ENCODE measurements around a stretch of chr10.

DNA sequence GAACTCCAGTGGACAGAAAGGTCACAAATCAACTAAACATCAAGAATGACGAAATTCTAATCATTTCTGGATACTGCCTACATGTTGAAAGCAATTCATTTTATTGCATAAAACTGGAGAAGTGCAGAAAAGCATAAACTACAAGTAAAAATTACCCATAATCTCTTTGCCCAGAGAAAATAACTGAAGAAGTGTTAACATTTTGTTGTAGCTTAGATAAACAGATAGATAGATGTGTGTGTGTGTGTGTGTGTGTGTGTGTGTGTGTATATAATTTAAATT lies 17.2 kb upstream of the TECTB start:
- RAMPAGE, long total RNA, result no peak
- RRBS, 2 experiments, result no CpG with 5 or more reads among the region's 1 CpG
CAGE:
- cytosol, long polyA minus RNA, result no peak
- cytosol, long polyA plus RNA, result no peak
- long polyA plus RNA, result no peak
- nucleolus, long total RNA, result no peak
- nucleus, long polyA plus RNA, result no peak
- nucleus, long total RNA, result no peak

DNA sequence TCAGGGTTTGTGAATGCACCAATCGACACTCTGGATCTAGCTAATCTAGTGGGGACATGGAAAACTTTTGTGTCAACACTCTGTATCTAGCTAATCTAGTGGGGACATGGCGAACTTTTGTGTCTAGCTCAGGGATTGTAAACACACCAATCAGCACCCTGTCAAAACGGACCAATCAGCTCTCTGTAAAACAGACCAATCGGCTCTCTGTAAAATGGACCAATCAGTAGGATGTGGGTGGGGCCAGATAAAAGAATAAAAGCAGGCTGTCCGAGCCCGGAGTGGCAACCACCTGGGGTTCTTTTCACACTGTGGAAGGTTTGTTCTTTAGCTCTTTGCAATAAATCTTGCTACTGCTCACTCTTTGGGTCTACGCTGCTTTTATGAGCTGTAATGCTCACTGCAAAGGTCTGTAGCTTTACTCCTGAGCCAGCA lies 1.8 kb upstream of the ACSL5 start:
- RAMPAGE, long total RNA, result no peak
- RRBS, 2 experiments, result no CpG with 5 or more reads among the region's 7 CpGs
CAGE:
- cytosol, long polyA minus RNA, result no peak
- cytosol, long polyA plus RNA, result no peak
- long polyA plus RNA, result no peak
- nucleolus, long total RNA, result no peak
- nucleus, long polyA plus RNA, result no peak
- nucleus, long total RNA, result no peak

DNA sequence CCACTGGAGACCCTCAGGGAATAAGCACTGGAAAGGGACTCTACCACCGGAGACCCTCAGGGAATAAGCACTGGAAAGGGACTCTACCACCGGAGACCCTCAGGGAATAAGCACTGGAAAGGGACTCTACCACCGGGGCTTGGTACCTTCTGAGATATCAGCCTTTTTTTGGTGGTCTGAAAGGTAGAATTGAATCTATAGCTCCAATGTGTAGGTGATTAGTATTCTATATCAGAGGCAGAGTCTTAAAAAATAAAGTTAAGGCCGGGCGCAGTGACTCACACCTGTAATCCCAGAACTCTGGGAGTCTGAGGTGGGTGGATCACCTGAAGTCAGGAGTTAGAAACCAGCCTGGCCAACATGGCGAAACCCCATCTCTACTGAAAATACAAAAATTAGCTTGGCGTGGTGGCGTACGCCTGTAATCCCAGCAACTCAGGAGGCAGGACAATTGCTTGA lies 3.1 kb downstream of the ACSL5 start:
- RAMPAGE, long total RNA, result no peak
- RRBS, 2 experiments, result 0% methylated on average over 2 of the region's 9 CpGs; no CpG with 5 or more reads in 1 of the 2 experiments
CAGE:
- cytosol, long polyA minus RNA, result no peak
- cytosol, long polyA plus RNA, result no peak
- long polyA plus RNA, result no peak
- nucleolus, long total RNA, result no peak
- nucleus, long polyA plus RNA, result no peak
- nucleus, long total RNA, result no peak

- RAMPAGE, long total RNA, result no peak
- RRBS, 2 experiments, result no CpG with 5 or more reads among the region's 10 CpGs
CAGE:
- cytosol, long polyA minus RNA, result no peak
- cytosol, long polyA plus RNA, result no peak
- long polyA plus RNA, result no peak
- nucleolus, long total RNA, result no peak
- nucleus, long polyA plus RNA, result no peak
- nucleus, long total RNA, result no peak
Measured at GRCh38 chr10:112413112-112413518, 33.6 kb downstream of the ZDHHC6 start.

DNA sequence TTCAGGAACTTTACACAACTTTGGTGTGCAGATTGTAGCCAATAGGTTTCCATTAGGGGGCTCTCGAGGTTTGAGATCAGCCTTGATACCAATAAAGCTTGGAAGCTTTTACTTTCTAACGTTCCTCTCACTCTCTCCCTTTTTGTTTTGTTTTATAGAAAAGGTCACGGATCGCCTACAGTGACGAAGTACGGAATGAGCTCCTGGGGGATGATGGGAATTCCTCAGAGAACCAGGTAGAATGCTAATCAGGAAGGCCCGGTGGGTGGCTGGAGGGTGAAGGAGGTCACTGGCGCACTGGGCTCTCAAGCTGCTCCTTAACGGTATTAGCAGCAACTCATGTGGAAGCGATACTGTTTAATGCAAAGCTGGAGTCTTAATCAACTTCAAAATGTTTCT lies 79.9 kb downstream of the VTI1A start:
- RAMPAGE, long total RNA, result no peak
- RRBS, 2 experiments, result no CpG with 5 or more reads among the region's 10 CpGs
CAGE:
- cytosol, long polyA minus RNA, result no peak
- cytosol, long polyA plus RNA, result no peak
- long polyA plus RNA, result no peak
- nucleolus, long total RNA, result no peak
- nucleus, long polyA plus RNA, result no peak
- nucleus, long total RNA, result no peak

- RAMPAGE, long total RNA, result no peak
- RRBS, 2 experiments, result no CpG with 5 or more reads among the region's 15 CpGs
CAGE:
- cytosol, long polyA minus RNA, result no peak
- cytosol, long polyA plus RNA, result no peak
- long polyA plus RNA, result no peak
- nucleolus, long total RNA, result no peak
- nucleus, long polyA plus RNA, result no peak
- nucleus, long total RNA, result no peak
Measured at GRCh38 chr10:112775759-112776634, 174.1 kb upstream of the TCF7L2 start.

- RAMPAGE, long total RNA, result no peak
- RRBS, 2 experiments, result no CpG with 5 or more reads among the region's 13 CpGs
CAGE:
- cytosol, long polyA minus RNA, result no peak
- cytosol, long polyA plus RNA, result no peak
- long polyA plus RNA, result no peak
- nucleolus, long total RNA, result no peak
- nucleus, long polyA plus RNA, result no peak
- nucleus, long total RNA, result no peak
Measured at GRCh38 chr10:112821532-112822279, 128.3 kb upstream of the TCF7L2 start.

- RAMPAGE, long total RNA, result no peak
- RRBS, 2 experiments, result no CpG with 5 or more reads among the region's 6 CpGs
CAGE:
- cytosol, long polyA minus RNA, result no peak
- cytosol, long polyA plus RNA, result no peak
- long polyA plus RNA, result no peak
- nucleolus, long total RNA, result no peak
- nucleus, long polyA plus RNA, result no peak
- nucleus, long total RNA, result no peak
Measured at GRCh38 chr10:112880883-112881563, 69.0 kb upstream of the TCF7L2 start.

DNA sequence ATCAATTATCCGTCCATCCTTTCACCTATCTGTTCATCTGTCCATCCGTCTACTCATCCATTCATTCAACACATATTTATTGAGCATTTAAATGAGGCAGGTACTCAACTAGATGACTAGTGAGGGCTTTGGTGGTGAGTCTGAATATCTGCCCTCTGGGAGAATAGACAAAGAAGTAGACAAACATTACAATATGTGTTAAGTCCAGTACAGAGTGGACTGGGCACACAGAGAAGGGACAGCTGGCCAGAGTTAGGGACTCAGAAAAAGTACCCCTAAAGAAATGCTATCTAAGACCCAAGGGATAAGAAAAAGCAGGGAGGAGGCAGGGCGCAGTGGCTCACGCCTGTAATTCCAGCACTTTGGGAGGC lies 35.5 kb upstream of the TCF7L2 start:
- RAMPAGE, long total RNA, result no peak
- RRBS, 2 experiments, result no CpG with 5 or more reads among the region's 4 CpGs
CAGE:
- cytosol, long polyA minus RNA, result no peak
- cytosol, long polyA plus RNA, result no peak
- long polyA plus RNA, result no peak
- nucleolus, long total RNA, result no peak
- nucleus, long polyA plus RNA, result no peak
- nucleus, long total RNA, result no peak

- RAMPAGE, long total RNA, result no peak
- RRBS, 2 experiments, result no CpG with 5 or more reads among the region's 4 CpGs
CAGE:
- cytosol, long polyA minus RNA, result no peak
- cytosol, long polyA plus RNA, result no peak
- long polyA plus RNA, result no peak
- nucleolus, long total RNA, result no peak
- nucleus, long polyA plus RNA, result no peak
- nucleus, long total RNA, result no peak
Measured at GRCh38 chr10:112916069-112916509, 34.0 kb upstream of the TCF7L2 start.

- RAMPAGE, long total RNA, result no peak
- RRBS, 2 experiments, result no CpG with 5 or more reads among the region's 7 CpGs
CAGE:
- cytosol, long polyA minus RNA, result no peak
- cytosol, long polyA plus RNA, result no peak
- long polyA plus RNA, result no peak
- nucleolus, long total RNA, result no peak
- nucleus, long polyA plus RNA, result no peak
- nucleus, long total RNA, result no peak
Measured at GRCh38 chr10:112976754-112977569, 26.9 kb downstream of the TCF7L2 start.

DNA sequence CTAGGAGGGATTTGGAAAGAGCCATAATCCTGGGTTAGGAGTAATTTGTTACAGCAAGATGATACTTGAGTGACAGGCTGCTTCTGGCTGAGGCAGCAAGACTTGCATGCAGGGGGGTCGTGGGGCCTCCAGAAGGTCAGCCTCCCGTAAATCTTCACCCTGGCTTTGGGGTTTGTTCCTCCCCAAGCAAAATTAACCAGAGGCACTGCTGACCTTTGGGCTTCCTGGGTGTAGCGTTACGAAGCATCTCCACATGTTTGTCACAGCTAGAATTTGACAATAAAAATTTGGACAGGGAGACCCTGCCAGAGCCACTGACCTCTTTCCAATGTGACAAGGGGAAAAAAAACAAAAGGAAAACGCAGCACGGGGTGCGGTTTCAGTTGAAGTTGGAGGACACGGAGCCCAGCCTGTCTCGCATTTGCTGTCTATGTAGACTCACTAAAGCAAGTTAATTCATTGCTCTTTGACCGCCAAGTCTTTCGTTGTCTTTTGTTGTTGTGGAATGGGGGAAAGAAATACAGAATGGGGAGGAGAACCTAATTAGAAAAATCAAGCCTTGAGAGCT lies 78.2 kb downstream of the TCF7L2 start:
- RAMPAGE, long total RNA, result no peak
- RRBS, 2 experiments, result no CpG with 5 or more reads among the region's 11 CpGs
CAGE:
- cytosol, long polyA minus RNA, result no peak
- cytosol, long polyA plus RNA, result no peak
- long polyA plus RNA, result no peak
- nucleolus, long total RNA, result no peak
- nucleus, long polyA plus RNA, result no peak
- nucleus, long total RNA, result no peak

GRCh38 chr10:113057677-113059135 lies 108.2 kb downstream of the TCF7L2 start:
- RAMPAGE, long total RNA, result no peak
- RRBS, 2 experiments, result 13 to 68% methylated on average over 2 to 3 of the region's 22 CpGs
CAGE:
- cytosol, long polyA minus RNA, result no peak
- cytosol, long polyA plus RNA, result no peak
- long polyA plus RNA, result no peak
- nucleolus, long total RNA, result no peak
- nucleus, long polyA plus RNA, result no peak
- nucleus, long total RNA, result no peak

GRCh38 chr10:113059136-113059971 lies 109.3 kb downstream of the TCF7L2 start:
- RAMPAGE, long total RNA, result no peak
- RRBS, 2 experiments, result no CpG with 5 or more reads among the region's 13 CpGs
CAGE:
- cytosol, long polyA minus RNA, result no peak
- cytosol, long polyA plus RNA, result no peak
- long polyA plus RNA, result no peak
- nucleolus, long total RNA, result no peak
- nucleus, long polyA plus RNA, result no peak
- nucleus, long total RNA, result no peak

GRCh38 chr10:113073400-113074269 lies 123.6 kb downstream of the TCF7L2 start:
- RAMPAGE, long total RNA, result no peak
- RRBS, 2 experiments, result 31 to 41% methylated on average over 1 of the region's 26 CpGs
CAGE:
- cytosol, long polyA minus RNA, result no peak
- cytosol, long polyA plus RNA, result no peak
- long polyA plus RNA, result no peak
- nucleolus, long total RNA, result no peak
- nucleus, long polyA plus RNA, result no peak
- nucleus, long total RNA, result no peak

GRCh38 chr10:113091597-113092445 lies 141.8 kb downstream of the TCF7L2 start:
- RAMPAGE, long total RNA, result no peak
- RRBS, 2 experiments, result no CpG with 5 or more reads among the region's 10 CpGs
CAGE:
- cytosol, long polyA minus RNA, result no peak
- cytosol, long polyA plus RNA, result no peak
- long polyA plus RNA, result no peak
- nucleolus, long total RNA, result no peak
- nucleus, long polyA plus RNA, result no peak
- nucleus, long total RNA, result no peak

DNA sequence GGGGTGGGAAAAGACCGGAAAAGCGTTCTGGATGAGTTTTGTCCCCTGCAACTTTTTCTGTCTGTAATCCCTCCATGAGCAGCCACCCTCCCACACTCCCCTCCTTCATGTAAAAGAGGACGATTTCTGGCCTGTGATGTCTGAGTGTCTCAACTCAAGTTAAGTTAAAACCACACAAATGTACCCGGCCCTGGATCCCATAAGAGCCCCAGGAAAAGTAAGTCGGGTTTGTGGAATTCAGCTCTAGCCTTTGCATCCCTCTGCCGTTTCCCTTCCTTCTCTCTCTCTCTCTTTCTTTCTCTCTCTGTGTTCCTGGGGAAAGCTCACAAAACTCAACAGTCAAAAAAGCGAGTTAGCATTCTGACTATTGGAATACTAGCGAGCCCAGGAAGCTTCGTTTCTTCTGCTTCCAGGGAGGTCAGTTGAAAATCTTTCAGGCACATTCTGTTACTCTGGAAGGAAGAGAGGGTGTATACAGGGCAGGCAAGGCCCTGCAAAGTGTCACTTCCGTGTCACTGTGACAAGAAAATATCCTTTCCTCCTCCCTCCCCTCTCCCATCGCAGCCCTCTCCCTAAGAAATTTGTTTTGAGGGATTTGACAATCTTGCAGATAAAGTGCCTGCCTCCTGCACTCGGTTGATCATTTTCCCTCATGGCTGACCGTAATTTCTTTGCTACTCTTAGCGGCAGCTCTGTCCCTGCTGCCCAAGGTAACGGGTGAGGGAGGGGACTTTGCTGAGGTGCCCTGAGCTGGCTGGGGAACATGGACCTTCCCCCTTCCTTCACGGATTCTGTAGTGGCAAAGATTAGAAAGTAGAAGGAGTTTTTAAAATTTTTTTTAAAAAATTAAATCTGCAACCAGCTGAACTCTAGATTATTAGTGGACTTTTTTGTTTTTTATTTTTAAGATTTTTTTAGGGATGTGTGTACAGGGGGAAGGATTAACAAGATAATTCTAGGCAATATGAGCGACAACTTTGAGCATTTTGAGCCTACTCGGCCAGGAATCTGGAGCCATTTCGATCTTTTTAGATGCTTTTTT lies 178.9 kb downstream of the TCF7L2 start:
- RAMPAGE, long total RNA, result no peak
- RRBS, 2 experiments, result no CpG with 5 or more reads among the region's 19 CpGs
CAGE:
- cytosol, long polyA minus RNA, result no peak
- cytosol, long polyA plus RNA, result no peak
- long polyA plus RNA, result no peak
- nucleolus, long total RNA, result no peak
- nucleus, long polyA plus RNA, result no peak
- nucleus, long total RNA, result no peak

DNA sequence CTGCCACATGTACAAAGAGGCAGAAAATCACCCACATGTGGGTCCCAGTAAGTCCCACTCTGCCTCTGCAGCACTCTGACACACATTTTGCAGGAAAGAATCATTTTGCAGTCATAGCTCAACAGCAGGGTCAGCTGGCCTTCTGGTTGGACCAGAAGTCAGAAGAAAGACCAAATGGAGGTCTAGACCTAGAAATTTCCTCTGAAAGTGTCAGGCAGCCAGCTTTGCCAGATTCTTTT lies 10.9 kb upstream of the HABP2 start:
- RAMPAGE, long total RNA, result no peak
CAGE:
- cytosol, long polyA minus RNA, result no peak
- cytosol, long polyA plus RNA, result no peak
- long polyA plus RNA, result no peak
- nucleolus, long total RNA, result no peak
- nucleus, long polyA plus RNA, result no peak
- nucleus, long total RNA, result no peak

DNA sequence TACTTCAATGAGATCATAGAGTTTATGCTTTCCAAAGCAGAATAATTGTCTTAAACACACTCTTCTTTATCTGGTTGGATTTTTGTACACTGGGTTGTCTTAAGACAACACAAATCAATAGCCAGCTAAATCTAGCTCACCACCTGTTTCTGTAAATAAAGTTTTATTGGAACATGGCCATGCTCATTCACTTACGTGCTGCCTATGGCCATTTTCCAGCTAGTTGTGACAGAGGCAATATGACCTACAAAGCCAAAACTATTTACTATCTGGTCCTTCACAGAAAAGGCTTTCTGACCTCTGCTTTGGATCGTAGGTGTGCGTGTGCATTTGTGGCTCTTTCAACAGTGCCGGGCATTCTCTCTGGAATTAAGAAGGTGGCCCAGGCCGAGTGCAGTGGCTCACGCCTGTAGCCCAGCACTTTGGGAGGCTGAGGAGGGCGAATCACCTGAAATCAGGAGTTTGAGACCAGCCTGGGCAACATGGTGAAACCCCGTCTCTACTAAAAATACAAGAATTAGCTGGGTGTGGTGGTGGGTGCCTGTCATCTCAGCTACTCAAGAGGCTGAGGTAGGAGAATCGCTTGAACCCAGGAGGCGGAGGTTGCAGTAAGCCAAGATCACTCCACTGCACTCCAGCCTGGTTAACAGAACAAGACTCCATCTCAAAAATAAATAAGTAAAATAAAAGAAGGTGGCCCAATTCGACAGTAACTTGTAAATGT lies 45.4 kb downstream of the NRAP start:
- RAMPAGE, long total RNA, result no peak
- RRBS, 2 experiments, result no CpG with 5 or more reads among the region's 11 CpGs
CAGE:
- cytosol, long polyA minus RNA, result no peak
- cytosol, long polyA plus RNA, result no peak
- long polyA plus RNA, result no peak
- nucleolus, long total RNA, result no peak
- nucleus, long polyA plus RNA, result no peak
- nucleus, long total RNA, result no peak

GRCh38 chr10:113680156-113681233 lies 783 bp downstream of the CASP7 start:
- RAMPAGE, long total RNA, result no peak
- RRBS, 2 experiments, result 0 to under 1% methylated on average over 3 to 7 of the region's 31 CpGs
CAGE:
- cytosol, long polyA minus RNA, result no peak
- cytosol, long polyA plus RNA, result no peak
- long polyA plus RNA, result no peak
- nucleolus, long total RNA, result no peak
- nucleus, long polyA plus RNA, result no peak
- nucleus, long total RNA, result no peak